Cardiac ventricle fibroblast (primary cell): ENCODE data around the genes LIPG, CXXC1 and C18orf54.

GRCh38 chr18:49459286-49459968 lies 1.0 kb downstream of the DYM start:
- RAMPAGE, long total RNA: no peak

DNA sequence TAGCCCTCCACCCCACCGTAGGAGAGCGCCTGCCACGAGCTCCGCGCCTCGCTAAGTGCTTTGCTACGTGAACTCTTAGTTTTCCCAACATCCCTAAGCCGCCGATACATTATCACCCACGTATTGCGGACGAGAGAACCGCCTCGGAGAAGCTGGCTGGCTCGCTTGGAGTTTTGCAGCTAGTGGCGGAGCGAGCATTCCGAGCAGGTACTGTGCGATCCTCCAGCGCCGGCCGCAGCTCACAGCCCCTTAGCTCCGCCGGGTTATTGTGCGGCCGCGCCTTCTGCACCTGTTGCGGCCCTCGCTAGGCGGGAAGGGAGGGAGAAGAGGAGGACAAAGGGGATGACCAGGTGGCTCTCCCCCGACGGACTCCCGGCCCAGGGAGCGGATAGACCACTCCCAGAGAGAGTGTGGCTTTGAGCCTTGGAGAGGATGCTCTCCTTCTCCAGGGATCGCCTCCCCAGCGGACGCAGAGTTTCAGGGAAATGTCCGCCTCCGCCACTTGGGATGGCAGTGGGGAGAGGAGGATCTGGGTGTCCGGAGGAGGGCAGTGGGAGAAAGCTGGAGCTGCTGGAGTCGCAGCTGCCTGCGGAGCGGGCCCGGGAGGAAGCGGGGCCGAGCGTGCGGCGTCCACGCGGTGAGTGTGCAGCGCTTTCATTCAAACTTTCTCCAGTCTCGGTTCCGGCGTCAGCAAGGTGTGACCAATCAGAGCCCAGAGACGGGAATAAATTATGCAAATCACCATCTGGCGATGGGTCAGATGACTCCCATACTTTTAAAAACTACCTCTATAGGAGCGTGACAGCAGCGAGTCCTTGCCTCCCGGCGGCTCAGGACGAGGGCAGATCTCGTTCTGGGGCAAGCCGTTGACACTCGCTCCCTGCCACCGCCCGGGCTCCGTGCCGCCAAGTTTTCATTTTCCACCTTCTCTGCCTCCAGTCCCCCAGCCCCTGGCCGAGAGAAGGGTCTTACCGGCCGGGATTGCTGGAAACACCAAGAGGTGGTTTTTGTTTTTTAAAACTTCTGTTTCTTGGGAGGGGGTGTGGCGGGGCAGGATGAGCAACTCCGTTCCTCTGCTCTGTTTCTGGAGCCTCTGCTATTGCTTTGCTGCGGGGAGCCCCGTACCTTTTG lies at the start of gene LIPG:
Gene LIPG, plus strand, starts transcription at position 804 of the 1,131 bp plus-strand sequence.
- RAMPAGE, long total RNA: start-site peak on the plus strand centred at position 811 of the sequence, 15 bp wide, 50 and 11 reads in 2 replicates

- RAMPAGE, long total RNA: no peak
These were observed 29.8 kb downstream of the LIPG start for GRCh38 chr18:49591461-49592260.

GRCh38 chr18:49618916-49619462 lies 57.1 kb downstream of the LIPG start:
- RAMPAGE, long total RNA: no peak

DNA sequence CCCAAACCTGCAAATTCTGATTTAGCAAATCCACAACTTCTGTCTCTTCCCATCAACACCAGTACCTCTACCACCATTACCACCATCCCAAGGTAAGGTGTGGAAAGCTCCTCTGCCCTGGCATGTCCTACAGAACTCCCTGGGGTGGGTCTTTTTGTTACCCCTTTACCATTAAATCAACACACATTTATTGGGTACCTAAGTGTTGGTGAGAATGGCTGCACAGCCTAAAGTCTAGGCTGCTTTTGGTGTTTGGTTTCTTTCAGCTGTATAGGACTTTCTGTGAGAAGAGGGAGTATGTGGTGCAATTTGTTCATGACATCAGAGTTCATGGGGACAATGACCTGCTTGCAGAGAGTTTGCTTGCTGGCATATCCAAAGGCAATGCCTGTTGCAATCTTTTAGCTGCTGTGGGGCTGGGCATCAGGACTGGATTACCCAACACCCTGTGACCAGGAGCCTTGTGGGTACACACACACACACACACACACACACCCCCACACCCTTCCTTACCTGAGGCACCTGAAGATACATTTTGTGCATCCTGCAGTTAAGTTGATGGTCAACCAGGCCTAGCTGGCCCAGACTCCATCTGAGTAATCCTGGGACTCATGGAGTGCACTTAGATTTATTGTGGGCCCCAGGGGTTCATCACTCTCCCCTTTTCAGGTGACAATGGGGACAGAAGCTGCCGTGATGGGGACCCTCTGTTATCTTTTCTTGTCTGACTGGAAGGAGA lies 68.4 kb downstream of the LIPG start:
- RAMPAGE, long total RNA: no peak

- RAMPAGE, long total RNA: no peak
These were observed 13.9 kb upstream of the ACAA2 start for GRCh38 chr18:49827040-49827809.

DNA sequence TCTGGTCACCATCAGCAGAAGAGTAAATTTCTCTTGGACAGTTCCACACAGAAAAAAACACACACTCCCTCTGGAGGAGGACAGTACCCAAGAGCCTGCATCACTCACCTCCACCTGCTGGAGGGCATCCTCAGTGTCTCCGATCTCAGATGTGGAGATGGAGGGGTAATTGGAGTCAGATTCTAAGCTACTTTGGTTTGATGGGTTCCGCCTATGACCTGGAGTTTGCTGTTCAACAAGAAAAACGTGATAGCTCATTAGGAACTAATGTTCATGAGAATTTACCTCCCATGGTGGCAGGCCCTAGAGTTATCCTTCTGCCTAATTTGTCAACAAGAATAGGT lies 64.3 kb upstream of the ACAA2 start:
- RAMPAGE, long total RNA: no peak

DNA sequence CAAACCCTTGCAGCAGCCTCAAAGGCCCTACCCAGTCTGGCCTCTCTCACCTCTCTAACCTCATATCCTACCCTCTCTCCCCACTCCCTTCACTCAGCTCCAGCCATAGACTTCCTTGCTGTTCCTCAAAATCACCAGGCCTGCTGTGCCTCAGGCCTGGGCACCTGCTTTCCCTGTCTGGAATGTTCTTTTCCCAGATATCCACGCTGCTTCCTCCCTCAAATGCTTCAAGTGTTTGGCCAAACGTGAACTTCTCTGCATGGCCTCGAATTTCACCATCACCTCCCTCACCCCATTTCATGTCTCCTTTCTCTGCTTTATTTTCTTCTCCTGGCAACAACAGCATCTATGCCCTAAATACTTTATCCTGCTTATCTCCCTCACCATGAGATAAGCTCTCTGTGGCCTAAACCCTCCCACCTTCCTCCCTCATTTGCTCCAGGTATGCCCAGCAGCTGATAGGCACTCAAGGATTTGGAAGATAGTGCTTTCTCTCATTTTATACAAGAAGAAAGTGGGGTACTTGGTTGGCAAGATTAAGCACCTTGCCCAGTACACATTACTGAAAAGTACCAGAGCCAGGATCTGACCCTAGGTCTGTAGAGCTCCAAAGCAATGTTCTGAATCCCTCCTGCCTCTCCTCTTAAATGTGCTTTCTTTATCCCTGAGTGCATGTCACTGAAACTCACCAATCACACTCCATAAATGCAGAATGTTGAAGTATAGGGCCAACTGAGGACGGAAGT lies 84.8 kb downstream of the MYO5B start:
- RAMPAGE, long total RNA: no peak

DNA sequence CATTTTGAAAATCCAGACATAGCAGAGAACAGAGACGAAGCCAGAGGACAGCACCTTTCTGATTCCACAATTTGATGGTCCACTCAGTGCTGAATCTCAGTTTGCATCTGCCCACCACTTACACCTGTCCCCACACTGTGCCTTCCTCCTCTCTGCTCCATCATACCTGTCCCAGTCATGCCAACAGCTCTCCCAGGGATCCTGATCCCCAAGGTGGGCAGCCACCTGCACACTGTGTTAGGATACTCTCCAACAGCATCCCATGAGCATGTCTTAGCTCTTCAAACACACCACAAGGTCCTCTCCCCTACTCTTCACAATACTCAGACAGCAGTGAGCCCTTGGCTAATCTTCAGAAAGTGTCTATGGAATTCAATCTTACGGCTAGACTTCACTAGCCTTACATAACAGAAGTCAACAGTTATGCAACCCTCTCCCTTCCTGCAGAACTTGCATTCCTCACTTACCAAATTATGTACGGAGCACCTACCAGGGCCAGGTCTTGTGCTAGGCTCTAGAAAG lies 79.9 kb downstream of the MYO5B start:
- RAMPAGE, long total RNA: no peak

DNA sequence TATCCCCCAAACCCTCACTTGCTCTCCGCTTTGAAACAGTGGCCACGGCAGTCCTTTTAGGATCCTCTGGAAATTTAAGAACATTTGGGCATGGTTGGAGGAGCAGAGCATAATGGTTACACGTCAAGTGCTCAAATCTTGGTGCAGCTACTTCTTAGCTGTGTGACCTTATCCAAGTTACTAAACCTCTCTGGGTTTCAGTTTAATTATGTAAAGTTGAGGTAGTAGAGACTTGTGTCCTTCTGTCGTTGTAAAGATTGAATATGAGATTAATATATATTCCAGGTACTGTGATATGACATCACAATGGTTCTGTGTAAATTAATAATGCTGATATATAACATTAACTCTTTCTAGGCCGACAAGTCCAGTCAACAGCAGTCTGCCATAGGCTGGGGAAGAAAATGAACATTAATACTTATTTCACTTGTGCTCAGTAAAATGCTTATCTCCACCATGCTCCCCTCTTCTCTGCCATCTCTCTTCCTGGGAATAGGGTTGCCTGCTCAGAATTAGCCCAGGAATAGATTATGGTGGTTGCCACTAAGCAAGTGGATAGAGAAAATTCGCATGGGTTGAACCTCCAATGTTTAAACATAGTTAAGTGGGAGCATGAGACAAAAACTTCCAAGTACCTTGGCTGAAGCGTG lies 62.7 kb downstream of the MYO5B start:
- RAMPAGE, long total RNA: no peak

GRCh38 chr18:50192758-50194047 lies 1.7 kb downstream of the MYO5B start:
- RAMPAGE, long total RNA: no peak

DNA sequence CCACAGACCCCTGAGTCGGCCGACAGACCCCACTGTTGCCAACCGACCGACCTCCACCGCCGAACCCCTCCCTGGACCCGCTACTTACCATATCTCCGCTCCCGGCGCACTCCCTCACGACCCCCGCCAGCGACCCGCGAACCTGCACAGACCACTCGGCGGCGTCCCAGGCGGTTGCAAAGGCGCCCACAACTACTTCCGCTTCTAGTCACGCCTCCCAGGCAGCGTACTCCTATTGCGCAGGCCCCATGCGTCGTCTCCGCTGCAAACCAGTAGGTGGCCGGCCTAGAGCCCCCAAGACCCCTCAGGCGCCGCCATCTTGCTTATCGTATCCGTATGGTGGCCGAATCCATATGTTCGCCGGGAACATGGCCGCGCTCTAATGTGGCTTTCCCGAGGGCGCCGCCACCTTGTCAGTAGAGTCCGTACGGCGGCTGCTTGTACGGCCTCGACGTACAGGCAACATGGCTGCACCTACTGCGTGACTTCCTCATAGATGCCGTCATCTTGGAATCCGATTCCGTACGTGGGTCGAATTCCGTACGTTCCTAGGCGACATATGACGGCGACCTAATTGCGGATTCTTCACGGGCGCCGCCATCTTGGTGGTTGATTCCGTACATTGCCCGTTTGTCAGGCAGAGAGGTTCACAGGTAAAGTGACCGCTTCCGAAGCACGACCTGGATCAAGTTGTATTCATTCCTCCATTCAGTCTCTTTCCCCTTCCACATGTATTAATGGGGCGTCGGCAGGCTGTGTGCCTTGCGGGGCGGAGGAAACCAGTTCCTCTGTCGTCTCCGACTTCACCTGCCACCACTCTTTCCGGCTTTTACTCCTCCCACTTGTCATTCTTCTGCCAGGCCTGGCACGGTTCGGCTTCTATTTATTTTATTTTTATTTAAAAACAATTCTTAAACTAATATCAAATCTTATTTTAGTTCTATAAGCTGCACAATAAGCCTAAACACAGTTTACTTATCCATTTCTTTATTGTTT lies at the start of gene CXXC1:
Gene CXXC1, minus strand, starts transcription at position 194 of the 996 bp plus-strand sequence.
- RAMPAGE, long total RNA: no peak

DNA sequence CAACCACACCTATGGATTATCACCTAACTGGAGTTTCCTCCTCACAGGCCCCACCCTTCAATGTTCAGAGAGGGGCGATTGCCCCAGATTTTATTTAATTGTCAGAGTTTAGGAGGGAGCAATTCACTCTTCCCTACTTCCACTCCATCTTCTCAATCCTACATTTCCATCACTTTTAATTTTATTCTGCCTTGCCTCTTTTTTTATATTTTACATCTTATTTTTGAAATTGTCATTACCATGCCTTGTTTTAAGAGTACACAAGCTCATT lies 937 bp upstream of the ME2 start:
- RAMPAGE, long total RNA: no peak

DNA sequence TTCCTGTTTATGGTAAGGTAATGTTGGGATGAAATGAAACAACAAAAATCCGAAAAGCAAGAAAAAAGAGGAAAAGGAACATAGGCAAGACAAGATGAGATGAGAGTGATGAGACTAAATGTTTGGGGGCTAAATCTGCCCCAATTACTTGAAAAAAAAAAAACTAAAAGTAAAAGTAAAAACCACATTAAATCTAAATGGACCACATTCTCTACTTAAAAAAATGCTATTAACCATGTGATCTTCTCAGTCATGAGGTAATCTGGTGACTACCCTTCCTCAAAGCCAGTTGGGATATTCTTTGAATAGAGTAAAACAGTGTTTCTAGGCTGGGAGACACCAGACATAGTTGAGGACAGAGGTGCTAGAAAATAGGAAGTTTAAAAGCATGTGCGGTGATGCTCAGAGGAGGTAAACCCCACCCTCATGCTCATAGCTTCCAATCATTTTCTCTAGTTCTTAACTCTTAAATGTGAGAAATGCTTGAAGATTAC lies 30.8 kb upstream of the ELAC1 start:
- RAMPAGE, long total RNA: no peak

- RAMPAGE, long total RNA: no peak
These were observed 35.3 kb downstream of the SMAD4 start for GRCh38 chr18:51065327-51065784.

- RAMPAGE, long total RNA: no peak
These were observed 2.9 kb downstream of the MEX3C start for GRCh38 chr18:51194462-51195059.

- RAMPAGE, long total RNA: no peak
These were observed 645 bp downstream of the POLI start for GRCh38 chr18:54269669-54270655.

GRCh38 chr18:54357742-54358753 lies at the start of gene C18orf54:
Gene C18orf54, plus strand, starts transcription at chr18:54357906.
- RAMPAGE, long total RNA: no peak

DNA sequence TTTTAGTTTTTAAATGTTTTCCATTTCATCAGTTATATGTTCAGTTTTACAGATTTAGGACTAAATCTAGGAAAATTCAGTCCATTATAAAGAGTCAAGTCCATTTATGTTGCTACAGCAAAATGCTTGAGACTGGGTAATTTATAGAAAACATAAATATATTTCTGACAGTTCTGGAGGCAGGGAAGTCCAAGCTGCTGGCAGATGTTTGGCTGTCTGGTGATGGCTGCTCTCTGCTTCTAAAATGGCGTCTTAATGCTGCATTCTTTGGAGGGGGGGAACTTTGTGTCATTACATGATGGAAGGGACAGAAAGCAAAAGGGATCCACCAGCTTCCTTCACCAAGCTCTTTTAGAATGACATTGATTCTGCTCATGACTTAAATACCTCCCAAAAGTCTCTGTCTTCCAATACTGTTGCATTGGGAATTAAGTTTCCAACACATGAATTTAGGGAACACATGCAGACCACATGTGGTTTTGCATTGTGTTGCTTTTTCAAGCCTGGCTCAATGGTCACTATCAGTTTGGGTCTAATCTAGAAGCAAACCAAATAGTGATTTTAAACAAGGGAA lies 30.5 kb downstream of the C18orf54 start:
- RAMPAGE, long total RNA: no peak

DNA sequence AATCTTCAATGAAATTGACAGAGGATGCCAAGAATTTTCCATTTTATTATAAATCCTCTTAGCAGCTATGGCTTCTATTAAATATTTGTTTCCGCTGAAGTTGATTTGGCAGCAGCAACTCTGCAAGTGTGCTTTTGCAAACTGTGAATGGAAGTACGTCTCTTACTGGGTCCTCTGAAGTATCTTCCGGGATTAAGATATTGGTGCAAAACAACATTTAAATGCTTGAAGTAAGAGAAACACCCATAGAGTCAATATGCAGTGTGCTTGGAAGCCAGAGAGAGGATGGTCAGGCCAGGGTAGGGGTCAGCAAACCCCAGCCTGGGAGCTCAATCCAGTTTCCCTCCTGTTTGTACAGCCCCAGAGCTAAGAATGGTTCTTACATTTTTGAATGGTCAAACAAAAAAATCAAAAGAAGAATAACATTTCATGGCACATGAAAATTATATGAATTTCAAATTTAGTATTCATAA lies 13.6 kb downstream of the CCDC68 start:
- RAMPAGE, long total RNA: no peak